Measurements from ENCODE around the gene CEP112.

GRCh38 chr17:65164164-65164780 is 27.1 kb downstream of the RGS9 start:
- PRO-cap, 2 experiments: no peak in any of the 2 experiments

GRCh38 chr17:65290589-65291162 is 153.5 kb downstream of the RGS9 start:
- PRO-cap, 2 experiments: no peak in any of the 2 experiments

- PRO-cap, 2 experiments: no peak in any of the 2 experiments
Observed at GRCh38 chr17:65453344-65453783, 108.1 kb downstream of the AXIN2 start.

GRCh38 chr17:65551906-65552691 is 9.3 kb downstream of the AXIN2 start:
- PRO-cap, 2 experiments: no peak in any of the 2 experiments

- PRO-cap, 2 experiments: peak in 2 of 2 experiments; most common plus-strand start chr17:65565148 (in 2); most common minus-strand start chr17:65565025 (in 1)
Observed at GRCh38 chr17:65564678-65565398, 3.4 kb upstream of the AXIN2 start.

- PRO-cap, 2 experiments: no peak in any of the 2 experiments
Observed at GRCh38 chr17:65573003-65573709, 11.7 kb upstream of the AXIN2 start.

- PRO-cap, 2 experiments: no peak in any of the 2 experiments
Observed at GRCh38 chr17:65698293-65699220, 137.1 kb upstream of the AXIN2 start.

GRCh38 chr17:65925539-65926142 is 266.3 kb downstream of the CEP112 start:
- PRO-cap, 2 experiments: no peak in any of the 2 experiments

DNA sequence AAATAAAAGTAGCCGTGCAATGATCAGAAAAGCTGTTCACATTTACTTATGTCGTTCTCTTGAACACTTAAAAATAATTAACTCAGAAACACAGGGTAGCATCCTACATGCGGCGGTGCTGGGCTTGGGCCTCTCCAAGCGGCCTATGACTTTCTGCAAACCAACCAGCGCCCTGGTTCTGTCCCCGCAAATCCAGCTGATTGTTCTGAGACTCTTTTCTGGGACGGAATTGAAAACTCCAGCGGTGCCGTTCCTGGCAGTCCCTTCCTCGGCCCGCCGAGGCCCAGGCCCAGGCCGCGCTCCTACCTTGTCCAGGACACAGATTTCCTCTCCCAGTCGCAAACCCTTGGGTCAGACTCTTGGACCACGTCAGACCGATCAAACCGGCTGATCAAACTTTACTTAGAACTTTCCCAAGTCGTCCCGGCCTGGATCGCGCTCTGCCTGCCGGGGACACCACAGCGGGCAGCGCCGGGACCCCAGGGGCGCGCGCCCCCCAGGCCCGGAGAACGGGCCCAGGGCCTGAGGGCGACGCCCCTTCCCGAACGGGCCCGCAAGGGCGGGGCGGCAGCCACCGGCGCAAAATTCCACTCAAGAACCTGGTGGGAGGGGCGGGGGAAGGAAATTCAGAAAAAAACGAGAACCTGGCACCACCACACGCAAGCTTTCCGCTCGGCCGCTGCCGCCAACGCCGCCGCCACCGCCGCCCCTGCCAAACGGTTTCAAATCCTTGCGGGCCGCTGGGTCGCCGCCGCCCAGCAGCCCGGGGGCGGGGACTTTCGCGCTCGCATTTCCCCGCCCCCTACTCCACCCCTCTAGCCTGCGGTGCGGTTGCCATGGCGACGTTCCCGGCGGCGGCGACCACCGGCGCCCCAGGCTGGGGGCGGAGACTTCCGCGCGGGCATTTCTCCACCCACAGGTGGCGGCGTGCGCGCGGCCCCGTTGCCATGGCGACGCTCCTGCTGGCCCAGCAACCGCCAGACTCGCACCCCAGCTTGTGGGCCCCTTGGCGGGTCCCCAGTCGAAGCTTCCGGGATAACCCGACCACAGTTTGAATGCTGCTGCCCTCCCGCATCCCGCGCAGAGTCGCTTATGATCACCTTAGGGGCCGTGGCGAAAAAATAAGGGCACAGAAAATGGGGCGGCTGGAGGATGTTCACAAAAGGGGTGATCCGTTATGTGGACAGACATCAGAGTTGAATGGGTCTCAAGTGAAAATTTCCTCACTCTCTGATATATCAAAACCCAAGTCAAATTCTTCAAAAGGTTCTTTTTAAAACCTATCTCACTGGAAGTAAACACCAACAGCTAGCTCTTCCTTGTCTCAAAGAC is at the start of gene CEP112:
Gene CEP112, minus strand, starts transcription at position 781 of the 1,332 bp plus-strand sequence.
- PRO-cap, 2 experiments: peak in 2 of 2 experiments; most common minus-strand start position 718 of the sequence (in 2)

- PRO-cap, 2 experiments: no peak in any of the 2 experiments
Observed at GRCh38 chr17:66222543-66223345, 6.5 kb downstream of the APOH start.

DNA sequence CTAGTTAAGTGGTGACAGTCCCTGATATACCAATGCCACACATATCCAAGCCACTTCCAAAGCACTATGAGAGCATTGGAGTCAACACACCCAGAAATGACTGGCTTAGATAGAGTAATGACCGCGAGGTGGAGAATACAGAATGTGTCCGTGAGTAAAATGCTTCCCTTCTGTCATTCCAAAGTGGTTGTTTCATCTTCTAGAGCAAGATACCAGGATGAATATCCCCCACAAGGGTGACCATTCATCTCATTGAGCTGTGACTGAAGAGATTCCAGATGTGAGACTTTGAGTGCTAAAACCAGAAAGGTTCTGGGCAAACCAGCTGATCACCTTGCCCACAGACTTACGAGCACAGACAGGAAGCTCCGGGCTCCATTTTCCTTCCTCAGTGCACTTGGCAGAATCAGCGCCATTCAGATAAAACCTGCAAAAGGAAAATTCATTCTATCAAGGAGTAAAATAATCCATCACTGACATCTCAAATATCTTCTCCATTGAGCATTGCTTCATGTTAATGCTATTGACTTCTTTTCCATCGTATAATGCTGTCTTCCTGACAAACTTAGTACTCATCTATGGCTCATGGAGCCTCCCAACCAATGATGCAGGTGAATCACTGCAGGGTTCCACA is 5.8 kb downstream of the APOH start:
- PRO-cap, 2 experiments: no peak in any of the 2 experiments

GRCh38 chr17:66304160-66304832 is 1.9 kb downstream of the PRKCA start:
- PRO-cap, 2 experiments: no peak in any of the 2 experiments

GRCh38 chr17:66567009-66568014 is 264.9 kb downstream of the PRKCA start:
- PRO-cap, 2 experiments: no peak in any of the 2 experiments

- PRO-cap, 2 experiments: no peak in any of the 2 experiments
Observed at GRCh38 chr17:66580121-66580875, 254.6 kb upstream of the CACNG5 start.

DNA sequence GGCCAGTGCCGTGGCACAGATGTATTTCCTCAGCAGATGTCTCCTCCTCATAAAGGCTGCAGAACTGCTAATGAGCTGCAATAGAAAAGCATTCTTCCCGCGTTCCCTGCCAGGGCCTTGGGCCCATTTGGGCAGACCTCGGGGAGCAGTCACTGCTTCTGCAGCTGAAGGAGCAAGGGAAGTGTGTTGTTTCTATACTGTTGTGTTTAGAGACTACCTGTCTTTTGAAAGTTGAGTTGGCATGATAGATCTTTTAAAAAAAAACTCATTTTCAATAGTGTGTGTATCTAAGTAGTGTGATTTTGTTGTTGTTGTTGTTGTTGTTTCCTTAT is 152.5 kb upstream of the CACNG5 start:
- PRO-cap, 2 experiments: no peak in any of the 2 experiments

- PRO-cap, 2 experiments: no peak in any of the 2 experiments
Observed at GRCh38 chr17:66775819-66776569, 58.9 kb upstream of the CACNG5 start.

DNA sequence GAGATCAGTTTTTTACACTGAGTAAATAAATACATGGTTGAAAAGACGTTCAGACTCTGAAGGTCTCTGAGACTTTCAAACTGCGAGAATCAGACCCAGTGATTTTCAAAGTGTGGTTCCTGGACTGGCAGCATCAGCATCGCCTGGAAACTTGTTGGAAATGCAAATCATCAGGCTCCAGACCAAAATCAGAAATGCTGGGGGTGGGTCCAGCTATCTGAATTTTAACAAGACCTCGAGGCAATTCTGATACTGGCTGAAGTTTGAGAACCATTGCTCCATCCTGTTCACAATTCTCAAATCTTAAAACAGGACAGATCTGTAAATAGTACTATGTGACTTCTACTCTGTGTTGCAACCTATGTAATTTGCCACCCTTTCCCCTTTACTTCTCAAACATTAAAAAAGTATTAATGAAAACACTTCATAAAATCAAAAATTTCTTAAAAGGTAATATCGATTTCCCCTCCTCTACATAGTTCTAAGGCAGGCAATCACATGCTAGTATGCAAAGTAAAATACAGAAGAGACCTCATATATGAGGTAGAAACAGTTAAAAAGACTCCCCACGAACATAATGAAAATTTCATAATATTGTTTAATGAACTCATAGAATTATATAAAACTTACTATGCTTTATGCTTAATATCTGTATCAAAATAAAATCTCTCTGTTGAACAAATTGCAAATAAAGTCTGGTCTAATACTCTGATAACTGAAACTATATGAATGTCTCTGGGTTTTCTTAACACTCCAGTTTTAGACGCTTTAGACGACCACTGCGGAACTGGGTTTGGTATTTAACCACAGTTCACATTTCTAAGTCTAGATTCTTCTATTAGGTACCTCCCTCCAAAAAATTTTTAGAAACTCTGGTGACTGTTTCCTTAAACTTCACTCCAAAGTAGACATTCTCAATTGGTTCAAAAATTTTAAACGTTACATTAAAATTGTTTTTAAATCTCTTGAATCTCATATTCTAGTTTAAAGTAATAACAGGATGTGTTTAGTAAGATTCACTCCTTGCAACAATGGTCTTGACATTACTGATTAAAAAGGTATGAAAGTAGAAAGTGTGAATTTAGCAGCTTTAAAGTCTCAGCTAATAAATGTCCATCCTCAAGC is 28.8 kb downstream of the CACNG1 start:
- PRO-cap, 2 experiments: no peak in any of the 2 experiments

- PRO-cap, 2 experiments: no peak in any of the 2 experiments
Observed at GRCh38 chr17:67220567-67220886, 24.5 kb downstream of the HELZ start.

GRCh38 chr17:67246188-67246504 is 1.1 kb upstream of the HELZ start:
- PRO-cap, 2 experiments: no peak in any of the 2 experiments

GRCh38 chr17:67346950-67347478 is 19.4 kb downstream of the PSMD12 start:
- PRO-cap, 2 experiments: no peak in any of the 2 experiments